Body of pancreas (tissue), 2 donors: ENCODE measurements around the gene LUC7L3.

- PRO-cap = no peak
- RAMPAGE, long total RNA, 2 experiments = no peak in any of the 2 experiments
These were observed 2.0 kb upstream of the SGCA start for GRCh38 chr17:50163599-50164402.

- PRO-cap = no peak
- RAMPAGE, long total RNA, 2 experiments = no peak in any of the 2 experiments
These were observed 4.0 kb upstream of the COL1A1 start for GRCh38 chr17:50205347-50205922.

GRCh38 chr17:50214903-50215413, 13.5 kb upstream of the COL1A1 start:
- PRO-cap = no peak
- RAMPAGE, long total RNA, 2 experiments = no peak in any of the 2 experiments

DNA sequence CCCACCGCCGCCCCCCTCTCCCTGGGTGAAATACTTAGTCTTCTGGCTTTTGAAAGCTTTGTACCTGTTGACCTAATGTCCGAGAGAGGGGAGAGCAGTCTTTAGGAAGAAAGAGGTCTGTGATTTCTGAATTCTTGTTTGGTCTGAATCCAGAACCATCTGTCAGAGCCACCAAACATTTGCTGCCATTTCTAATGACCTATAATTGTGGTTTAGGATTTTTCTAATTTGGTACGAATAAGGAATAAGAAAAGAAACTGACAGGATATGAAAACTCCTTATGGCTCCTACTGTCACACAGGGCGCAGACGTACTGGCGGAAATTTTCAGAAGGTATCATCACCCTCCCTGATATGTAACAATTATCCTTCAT, 18.1 kb upstream of the COL1A1 start:
- PRO-cap = no peak
- RAMPAGE, long total RNA, 2 experiments = no peak in any of the 2 experiments

- PRO-cap = no peak
- RAMPAGE, long total RNA, 2 experiments = no peak in any of the 2 experiments
These were observed 7.7 kb downstream of the EME1 start for GRCh38 chr17:50380213-50381582.

DNA sequence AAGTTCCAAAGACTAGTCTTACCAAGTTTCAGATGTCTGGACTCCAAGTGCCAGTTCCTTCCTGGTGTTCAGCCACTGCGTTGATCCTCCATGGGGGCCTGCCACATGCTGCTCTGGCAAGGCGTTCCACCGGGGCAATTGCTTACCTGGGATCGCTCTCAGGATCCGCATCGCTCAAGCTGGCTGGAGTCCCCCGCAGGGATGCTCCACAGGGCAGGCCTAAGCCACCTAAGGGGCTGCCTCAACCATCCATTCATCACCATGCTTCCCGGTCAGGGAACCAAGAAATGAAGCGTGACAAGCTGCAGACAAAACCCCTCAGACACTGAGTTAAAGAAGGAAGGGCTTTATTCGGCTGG, 6.3 kb upstream of the ACSF2 start:
- PRO-cap = no peak
- RAMPAGE, long total RNA, 2 experiments = no peak in any of the 2 experiments

DNA sequence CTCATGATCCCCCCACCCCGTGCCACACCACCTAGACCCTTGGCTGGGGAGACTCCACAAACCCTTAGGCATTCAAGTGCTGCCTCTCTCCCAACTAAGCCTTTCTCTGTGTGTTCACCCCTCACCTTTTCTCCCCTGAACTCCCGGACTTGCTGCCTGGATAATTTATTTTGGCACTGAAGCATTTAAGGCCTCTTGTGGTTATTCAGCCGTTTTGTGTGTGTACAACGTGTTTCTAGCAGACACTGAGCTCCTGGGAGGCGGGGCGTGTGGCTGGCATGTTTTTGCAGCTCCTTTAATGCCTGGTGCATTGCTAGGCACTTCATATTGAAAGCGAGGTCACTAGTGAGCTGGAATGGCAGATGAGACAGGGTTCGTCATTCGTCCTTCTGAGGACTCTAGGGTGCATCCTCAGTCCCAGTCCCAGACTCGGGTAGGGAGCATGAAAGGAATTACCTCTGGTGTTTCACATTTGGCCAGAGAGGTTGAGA, 28.8 kb downstream of the CACNA1G start:
- PRO-cap = no peak
- RAMPAGE, long total RNA, 2 experiments = no peak in any of the 2 experiments

GRCh38 chr17:50618980-50619423, 15.7 kb upstream of the ABCC3 start:
- PRO-cap = no peak
- RAMPAGE, long total RNA, 2 experiments = no peak in any of the 2 experiments

- PRO-cap = unidirectional peak, minus-strand start at chr17:50638220
- RAMPAGE, long total RNA, 2 experiments = no peak in any of the 2 experiments
These were observed 3.0 kb downstream of the ABCC3 start for GRCh38 chr17:50637392-50638332.

DNA sequence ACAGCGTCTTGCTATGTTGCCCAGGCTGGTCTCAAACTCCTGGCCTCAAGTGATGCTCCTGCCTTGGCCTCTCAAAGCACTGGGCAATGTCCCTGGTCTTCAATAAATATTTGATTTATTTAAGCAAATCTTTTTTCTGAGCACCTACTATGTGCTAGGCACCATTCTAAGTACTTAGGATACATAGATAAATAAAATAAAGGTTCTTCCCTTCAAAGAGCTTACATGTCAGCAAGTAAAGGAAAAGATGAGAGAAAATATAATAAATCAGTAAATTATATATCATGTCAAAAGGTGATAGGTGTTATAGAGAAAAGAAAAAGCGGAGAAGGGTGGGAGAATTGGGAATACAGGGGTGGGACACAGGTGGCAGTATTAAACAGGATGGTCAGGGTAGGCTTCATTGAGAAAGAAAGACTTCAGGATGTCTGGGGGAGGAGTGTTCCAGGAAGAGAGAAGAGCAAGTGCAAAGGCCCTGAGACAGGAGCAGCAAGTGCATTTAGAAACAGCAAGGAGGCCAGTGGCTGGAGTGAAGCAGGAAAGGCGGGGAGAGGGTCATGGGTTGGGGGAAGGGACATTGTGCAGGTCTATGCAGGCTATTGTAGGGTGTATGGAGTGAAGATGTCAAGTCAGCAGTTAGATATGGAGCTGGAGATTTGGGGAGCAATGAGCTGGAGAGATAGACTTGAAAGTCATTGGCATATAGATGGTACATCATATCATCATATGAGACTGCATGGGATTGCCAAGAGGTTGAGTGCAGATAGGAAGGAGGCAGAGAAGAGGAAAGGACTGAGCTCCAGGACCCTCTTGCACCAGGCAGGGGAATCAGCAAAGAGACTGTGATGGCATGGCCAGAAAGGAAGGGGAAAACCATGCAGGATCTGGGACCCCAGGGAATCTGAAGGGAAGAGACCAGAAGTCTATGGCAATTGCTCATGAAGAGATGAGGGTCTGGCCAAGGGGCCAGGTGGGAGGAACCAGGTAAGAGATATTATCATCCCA, 11.4 kb downstream of the ABCC3 start:
- PRO-cap = no peak
- RAMPAGE, long total RNA, 2 experiments = start-site peak on the plus strand in 1 of 2 experiments, centred at position 698 of the sequence, 10 reads per replicate

GRCh38 chr17:50656757-50657372, 22.2 kb downstream of the ABCC3 start:
- PRO-cap = no peak
- RAMPAGE, long total RNA, 2 experiments = no peak in any of the 2 experiments

DNA sequence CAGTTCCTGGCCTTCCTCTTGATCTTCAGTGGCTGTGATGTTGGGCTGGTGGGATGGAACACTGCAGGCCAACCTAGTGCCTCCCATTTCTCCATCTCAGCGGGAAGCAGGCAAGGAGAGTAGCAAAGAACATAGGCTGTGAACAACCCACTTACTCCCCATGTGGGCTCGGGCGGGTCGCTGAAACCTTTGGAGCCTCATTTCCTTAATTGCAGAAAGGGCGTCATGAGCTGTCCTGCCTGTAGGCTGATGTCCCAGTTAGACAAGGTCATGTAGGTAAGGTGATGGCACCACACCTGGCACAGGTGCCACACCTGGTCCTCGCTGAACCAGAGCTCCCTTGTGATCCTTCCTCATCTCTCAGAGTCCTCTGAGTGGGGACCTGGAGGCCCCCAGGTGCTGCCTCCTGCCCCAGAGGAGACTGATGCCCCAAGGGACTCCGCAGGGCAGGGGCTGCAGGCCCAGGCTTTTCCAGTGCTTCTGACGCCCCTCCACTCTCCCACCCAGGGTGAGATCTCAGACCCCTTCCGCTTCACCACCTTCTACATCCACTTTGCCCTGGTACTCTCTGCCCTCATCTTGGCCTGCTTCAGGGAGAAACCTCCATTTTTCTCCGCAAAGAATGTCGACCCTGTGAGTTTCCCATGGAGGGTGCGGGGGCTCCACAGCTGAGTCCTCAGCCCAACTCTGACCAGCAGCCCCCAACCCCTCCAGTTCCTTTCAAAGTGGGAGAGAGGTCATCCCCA, 23.1 kb downstream of the ABCC3 start:
- PRO-cap = no peak
- RAMPAGE, long total RNA, 2 experiments = no peak in any of the 2 experiments

DNA sequence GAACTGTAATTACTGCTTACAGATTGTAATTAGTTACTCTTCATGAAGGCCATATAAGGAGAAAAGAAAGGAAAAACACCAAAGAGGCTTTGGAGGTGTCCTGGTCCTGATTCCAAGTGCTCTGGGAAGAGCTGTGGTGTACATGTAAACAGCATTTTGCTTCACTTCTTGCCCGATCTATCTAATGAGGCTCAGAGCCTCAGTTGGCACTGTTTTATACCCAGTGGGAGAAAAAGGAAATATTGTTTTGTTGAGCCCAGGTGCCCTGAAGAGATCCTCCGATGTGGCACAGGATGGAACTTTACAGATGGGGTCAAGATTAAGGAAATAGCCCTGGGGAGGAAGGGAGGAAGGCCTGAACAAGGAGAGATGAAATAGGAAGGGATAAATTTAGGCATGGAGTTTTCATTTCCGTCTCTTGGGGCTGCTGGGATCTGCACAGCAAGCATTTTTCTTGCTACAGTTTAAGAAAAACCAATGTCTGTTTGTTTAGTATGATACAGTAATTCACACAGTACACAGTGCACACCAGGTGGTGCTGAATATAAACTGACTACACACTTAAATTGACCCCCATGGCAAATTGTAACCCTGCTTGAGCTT, 845 bp upstream of the ANKRD40 start:
- PRO-cap = no peak
- RAMPAGE, long total RNA, 2 experiments = no peak in any of the 2 experiments

DNA sequence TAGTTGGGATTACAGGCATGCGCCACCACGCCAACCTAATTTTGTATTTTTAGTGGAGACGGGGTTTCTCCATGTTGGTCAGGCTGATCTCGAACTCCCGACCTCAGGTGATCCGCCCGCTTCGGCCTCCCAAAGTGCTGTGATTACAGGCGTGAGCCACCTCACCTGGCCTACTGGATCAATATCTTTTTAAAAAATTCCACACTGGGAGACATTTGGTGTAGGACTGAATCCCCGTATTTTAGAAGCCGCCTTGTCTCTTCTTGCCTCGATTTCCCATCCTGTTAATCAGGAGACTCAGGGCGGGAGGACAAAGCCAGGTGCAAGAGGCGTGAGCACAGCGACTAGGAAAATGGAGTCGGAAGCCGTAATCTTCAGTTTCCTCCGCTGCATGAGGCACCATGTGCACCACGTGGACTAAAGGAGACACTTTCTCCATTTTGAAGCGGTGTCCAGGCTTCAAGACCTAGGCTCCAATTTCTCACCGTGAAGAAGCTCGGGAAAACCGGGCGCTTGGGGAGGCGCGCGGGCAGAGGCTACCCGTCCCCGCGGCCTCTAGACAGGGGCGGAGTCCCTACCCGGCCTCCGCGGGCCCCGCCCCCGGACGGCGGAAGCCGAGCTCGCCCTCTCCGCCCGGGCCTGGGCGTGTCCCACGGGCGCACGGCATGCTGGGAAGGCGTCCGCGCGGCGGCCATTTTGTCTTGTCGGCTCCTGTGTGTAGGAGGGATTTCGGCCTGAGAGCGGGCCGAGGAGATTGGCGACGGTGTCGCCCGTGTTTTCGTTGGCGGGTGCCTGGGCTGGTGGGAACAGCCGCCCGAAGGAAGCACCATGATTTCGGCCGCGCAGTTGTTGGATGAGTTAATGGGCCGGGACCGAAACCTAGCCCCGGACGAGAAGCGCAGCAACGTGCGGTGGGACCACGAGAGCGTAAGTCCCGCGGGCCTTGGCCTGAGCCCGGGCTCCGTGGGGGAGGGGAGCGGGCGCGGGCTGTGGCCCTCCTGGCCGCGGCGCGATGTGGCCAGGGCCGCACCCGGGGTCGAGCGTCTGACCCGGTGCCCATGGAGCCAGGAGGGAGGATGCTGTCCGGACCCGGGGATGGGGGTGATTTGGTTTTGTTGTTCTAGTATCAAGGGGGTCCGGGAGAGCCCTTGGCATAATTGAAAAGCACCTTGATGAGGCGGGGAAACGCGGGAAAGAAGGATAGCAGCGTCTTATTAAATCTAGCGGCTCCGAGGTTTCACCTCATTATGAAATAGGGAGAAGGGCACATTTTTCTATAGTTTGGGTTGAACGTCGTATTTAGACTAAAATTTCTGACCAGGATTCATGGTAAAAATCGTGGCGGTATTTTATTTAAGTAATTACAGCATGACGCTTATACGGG, at the start of gene LUC7L3:
Gene LUC7L3, plus strand, starts transcription at position 699 of the 1,384 bp plus-strand sequence.
- PRO-cap = bidirectional peak, plus-strand start at position 723 of the sequence, minus-strand start at position 557 of the sequence; bidirectional peak, plus-strand start at position 964 of the sequence, minus-strand start at position 927 of the sequence
- RAMPAGE, long total RNA, 2 experiments = start-site peak on the plus strand in 2 of 2 experiments, centred at positions 727 to 732 of the sequence, 423 to 698 reads per replicate

DNA sequence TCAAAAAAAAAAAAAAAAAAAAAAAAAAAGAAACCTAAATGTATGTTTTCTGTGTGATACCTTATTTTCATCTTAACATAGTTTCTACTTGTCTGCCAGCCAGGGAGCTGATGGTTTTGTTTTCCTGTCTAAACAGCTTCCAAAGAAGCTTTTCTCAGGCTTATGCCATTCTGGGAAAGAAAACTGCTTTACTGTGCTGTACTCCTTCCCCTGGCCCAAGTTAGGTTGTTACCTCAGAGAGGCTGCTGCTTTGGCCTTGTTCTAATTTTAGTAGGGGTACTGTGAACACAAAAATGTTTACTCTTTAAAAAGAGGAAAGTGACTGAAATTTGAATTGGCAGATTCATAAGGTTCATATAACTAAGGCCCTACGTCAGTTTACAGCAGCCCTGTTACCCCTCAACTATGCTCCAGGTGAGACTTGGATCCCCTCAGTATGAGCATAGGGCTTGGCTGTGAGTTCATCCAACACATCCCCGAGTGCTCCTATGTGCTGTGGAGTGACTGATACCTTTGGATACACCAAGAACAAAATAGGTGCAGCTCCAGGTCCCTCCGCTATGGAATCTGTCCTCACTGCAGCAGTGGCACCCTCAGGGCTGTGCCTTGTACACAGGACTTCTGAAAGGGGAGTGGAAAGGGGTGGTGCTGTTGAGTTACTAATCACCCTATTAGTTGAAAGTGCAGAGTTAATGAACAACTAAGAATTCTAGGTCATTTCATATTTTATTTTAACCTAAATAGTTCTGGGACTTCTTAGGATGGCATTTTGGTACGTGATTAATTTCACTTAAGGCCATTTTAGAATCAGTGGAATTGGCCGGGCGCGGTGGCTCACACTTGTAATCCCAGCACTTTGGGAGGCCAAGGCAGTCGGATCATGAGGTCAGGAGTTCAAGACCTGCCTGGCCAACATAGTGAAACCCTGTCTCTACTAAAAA, 10.4 kb downstream of the ANKRD40CL start:
- PRO-cap = bidirectional peak, plus-strand start at position 617 of the sequence, minus-strand start at position 569 of the sequence
- RAMPAGE, long total RNA, 2 experiments = no peak in any of the 2 experiments

DNA sequence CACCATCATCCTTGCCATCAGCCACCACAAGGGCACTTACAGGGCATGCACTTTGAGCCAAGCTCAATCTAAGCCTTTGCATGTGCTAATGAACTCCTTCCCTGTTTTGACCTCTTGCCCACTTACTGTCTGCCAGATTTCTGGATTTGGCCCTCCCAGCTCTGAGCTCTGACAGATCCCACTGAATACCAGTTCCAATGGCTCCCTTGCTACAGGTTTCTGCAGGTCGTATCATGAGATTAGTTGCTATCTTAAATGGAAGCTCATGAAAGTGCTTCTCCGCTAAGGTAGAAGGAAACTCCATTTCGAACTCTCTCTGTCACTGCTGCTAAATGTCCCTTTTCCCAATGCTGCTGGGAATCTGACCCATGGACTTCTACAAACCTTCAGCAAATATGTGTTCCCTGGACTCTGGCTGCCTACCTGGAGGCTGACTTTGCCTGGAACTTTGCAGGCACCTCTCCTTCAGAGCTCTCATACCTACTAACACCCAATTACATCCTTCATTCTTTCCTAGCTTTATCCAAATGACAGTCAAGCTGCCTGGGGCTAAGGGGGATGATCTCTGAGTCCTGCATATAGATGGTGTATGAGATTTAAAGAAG, 23.5 kb upstream of the TOB1 start:
- PRO-cap = no peak
- RAMPAGE, long total RNA, 2 experiments = no peak in any of the 2 experiments

GRCh38 chr17:50935813-50936063, 69.6 kb upstream of the TOB1 start:
- PRO-cap = no peak
- RAMPAGE, long total RNA, 2 experiments = no peak in any of the 2 experiments

DNA sequence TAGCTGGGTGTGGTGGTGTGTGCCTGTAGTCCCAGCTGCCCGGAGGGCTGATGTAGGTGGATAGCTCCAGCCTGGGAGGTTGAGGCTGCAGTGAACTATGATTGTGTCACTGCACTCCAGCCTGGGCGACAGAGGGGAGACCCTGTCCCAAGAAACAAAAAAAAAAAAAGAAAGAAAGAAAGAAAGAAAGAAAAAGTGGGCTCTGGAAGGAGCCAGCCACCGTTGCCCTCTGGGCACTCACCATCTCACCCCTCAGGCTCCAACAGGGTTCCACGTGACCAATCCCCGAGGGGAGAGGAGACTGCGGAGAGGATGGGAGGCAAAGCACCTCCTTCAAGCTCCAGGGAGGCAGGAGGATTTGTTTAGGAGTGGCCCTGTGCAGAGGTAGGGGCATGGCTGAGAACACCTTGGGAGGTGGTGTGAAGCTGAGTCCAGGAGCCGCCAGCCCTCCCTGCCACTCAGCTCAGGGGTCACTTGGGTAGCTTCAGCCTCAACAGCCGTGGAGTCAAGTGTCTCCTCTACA, 87.4 kb upstream of the TOB1 start:
- PRO-cap = no peak
- RAMPAGE, long total RNA, 2 experiments = no peak in any of the 2 experiments

- PRO-cap = no peak
- RAMPAGE, long total RNA, 2 experiments = no peak in any of the 2 experiments
These were observed 88.1 kb upstream of the TOB1 start for GRCh38 chr17:50954108-50954746.

DNA sequence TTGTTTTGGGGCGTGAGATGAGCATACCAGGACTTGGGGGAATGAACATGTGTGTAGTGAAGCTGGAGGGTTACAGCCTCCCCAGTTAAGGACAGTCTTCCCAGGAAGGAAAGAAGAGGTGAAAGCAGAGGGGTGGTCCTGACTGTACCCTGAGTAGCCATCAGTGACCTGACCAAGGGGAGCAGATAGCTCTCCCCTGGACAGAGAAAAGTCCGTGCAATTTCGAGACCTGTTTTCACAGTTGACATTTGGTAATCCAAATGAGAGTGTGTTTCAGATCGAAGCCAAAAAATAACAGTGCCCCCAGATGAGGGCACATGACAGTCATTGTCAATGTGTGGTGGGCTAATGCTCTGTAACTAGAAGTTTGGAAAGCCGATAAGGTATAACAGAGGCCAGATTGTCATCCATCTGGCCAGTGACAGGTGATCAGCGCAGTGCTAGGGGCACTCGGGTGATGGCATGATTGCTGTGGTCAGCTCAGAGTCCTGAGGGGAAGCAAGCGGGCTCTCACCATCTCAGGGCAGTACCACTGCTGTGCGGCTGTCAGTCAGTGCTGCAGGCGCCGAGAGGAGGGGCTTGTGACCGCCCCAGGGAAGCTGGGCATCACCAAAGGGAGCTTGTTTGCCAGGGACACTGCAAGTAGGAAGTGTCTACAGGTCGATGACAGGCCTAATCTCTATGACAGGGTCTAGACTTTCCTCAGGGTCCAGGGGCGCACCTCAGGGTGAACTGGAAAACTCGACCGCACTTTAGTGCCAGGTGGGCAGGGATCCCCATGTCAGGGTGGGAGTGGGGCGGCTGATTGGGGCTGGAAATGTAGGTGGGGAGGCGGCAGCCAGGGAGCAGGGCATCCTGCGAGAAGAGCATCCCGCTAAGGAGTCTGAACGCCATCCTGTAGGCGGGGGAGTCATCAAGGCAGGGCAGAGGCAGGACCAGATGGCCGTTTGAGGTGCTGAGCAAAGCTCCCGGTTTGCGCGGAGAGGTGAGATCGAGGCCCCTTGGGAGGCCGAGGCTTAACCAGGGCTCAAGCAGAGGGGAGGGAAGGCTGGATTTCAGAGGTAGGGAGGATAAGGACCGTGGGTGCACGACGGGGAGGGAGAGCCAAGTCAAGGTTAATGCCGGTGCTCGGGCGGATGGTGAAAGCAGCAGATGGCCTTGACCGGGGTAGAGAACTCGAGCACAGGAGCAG, 895 bp upstream of the NME2 start:
- PRO-cap = unidirectional peak, plus-strand start at position 617 of the sequence; bidirectional peak, plus-strand start at position 938 of the sequence, minus-strand start at position 912 of the sequence
- RAMPAGE, long total RNA, 2 experiments = no peak in any of the 2 experiments